SEM (cell line): ENCODE measurements around a stretch of chr4.

DNA sequence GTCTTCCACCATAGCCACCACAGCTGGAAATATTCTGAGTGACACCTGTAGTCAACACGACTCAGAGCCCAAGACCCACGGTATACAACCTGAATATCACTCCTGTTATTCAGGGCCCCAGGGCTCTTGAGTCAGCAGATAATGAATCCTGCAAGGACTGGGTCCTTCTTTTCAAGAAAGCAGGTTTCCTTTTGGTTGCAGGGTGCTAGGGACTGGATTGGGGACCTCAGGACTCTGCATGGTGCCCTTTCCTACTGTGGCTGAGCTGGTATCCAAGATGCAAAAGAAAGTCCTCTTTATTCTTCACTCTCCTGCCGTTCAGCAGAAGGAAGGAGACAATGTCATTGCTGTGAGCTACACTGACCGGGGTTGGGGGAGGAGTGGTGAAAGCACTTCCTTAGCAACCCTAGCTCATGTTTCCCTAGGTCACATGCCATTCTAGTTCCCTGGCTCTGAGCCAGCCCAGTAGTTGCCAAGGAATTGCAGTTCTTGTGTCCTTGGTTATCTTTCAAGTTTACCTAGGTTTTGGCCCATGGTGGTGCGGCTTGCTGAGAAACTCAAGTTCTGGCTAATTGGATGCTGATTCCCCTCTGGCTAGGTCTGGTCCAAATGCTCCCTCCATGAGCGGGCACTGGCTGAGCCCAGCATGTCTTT lies 23.7 kb upstream of the UNC5C start:
- PRO-cap = no peak

DNA sequence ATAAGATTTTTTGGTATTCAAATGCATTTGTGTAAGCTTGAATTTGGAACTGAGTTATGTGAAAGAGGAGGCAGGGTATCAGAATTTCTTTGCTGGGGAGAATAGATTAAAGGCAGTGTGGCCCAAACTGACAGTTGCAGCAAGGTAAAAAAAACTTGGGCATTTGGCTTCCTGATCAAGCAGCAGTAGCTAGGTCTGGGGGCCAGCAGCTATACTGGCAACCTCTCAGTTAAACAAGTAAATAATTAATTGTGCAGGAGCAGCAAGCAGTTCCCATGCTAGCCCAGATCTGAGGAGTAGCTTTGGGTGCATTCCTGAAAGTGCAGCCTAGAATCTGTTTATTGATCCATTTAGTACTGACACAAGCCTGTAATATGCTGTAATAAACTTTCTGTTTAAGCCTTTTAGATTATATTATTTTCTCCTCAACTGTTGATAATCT lies 276.5 kb downstream of the STPG2 start:
- PRO-cap = no peak

- PRO-cap = bidirectional peak, plus-strand start at chr4:98446968, minus-strand start at chr4:98446843
Measured at GRCh38 chr4:98446399-98447142, 185.4 kb downstream of the RAP1GDS1 start.

- PRO-cap = no peak
Measured at GRCh38 chr4:98602517-98602954, 55.9 kb downstream of the TSPAN5 start.

- PRO-cap = no peak
Measured at GRCh38 chr4:98603944-98604313, 54.5 kb downstream of the TSPAN5 start.

DNA sequence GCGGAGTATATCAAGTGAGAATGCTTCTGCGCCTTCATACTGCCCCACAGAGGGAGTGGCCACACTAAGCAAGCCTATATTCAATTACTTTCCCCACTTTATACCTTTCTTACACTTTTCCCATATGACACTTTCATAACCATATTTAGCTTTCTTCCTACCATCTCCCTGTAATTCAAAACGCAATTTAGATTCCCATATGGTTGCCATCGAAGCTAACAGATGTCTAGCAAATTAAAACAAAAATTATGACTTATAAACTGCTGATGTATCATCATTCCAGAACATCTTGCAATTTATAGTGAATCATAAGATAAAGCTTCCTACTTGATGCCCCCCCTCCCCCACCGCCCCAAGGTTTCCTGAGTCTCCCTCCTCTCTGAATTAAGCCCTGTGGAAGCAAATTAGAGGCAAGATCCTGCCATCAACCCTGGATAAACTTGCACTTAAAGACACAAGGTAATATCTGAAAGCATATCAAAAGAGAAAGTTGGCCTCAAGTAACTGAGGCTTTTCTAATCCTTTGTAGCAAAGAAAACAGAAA lies 5.4 kb downstream of the TSPAN5 start:
- PRO-cap = no peak

GRCh38 chr4:99323550-99324151 lies 2.5 kb upstream of the ADH1B start:
- PRO-cap = no peak

DNA sequence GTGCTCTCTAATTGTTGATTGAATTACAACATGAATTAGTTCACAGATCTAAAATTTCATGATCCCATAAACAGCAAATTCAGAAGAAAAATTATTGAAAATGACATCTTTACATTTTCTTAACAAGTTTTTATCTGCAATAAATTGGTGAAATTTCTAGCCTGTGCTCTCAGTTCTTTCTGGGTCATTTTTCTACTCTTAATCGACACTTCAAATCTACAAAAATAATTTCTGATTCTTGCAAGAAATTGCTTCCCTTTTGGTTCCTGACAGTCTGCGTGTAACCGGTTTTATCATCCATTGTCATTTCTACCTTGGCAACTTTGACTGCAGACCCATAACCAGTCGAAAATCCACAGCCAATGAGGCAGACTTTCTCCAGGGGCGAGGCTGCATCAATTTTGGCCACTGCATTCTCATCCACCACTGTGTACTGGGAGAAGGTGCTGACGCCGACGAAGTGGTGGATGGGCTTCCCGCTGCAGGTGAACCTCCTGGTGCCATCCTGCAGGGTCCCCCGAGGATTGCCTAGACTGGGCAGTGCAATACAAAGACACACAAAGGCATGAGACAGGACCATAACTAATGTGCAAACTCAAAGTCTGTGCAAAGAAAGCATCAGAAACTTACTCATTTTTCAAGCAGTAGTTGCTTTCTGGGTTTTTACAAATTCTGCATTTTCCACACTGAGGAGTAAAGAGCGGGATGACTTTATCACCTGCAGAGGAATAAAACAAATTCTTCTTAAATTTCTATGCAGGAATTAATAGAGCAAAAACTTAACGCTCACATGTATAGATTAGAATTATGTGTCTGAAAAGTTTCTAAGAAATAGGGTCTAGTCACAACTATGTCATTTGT lies 7.8 kb downstream of the ADH1C start:
- PRO-cap = no peak

- PRO-cap = no peak
Measured at GRCh38 chr4:99654206-99654967, 3.2 kb downstream of the C4orf54 start.

DNA sequence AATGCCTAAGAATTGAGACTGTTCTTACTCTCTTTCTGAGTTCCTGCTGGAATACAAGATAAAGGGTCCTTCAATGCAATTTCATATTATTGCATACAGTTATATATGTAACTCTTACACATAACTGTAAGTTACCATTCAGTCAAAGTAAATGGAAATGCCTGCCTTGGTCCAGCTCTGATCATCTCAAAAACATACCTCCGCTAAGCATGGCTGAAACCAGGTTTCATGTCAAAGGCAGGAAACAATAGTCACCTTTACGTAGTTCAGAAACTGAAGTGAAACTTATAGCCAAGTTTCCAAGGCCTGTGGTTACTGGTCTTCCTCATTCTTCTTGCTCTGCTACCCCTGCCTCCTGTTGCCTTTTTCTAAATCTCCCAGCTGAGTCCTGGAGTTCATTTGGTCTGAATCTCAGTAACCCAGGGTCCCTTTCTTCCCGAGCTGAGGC lies 30.7 kb downstream of the DAPP1 start:
- PRO-cap = no peak

GRCh38 chr4:99918280-99919210 lies 24.3 kb upstream of the LAMTOR3 start:
- PRO-cap = no peak

DNA sequence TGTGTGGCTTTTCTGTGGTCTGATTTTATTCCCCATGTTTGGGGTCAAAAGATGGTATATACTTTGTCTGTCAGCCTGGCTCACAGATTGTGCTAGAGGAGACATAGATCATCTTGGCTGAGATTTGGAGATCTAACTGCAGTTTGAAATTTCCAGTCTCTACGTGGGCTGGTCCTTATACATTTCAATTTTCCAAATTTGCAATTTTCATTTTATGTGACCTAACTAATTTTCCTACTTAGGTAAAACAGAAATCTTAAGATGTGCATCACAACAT lies 152.5 kb upstream of the DDIT4L start:
- PRO-cap = no peak

DNA sequence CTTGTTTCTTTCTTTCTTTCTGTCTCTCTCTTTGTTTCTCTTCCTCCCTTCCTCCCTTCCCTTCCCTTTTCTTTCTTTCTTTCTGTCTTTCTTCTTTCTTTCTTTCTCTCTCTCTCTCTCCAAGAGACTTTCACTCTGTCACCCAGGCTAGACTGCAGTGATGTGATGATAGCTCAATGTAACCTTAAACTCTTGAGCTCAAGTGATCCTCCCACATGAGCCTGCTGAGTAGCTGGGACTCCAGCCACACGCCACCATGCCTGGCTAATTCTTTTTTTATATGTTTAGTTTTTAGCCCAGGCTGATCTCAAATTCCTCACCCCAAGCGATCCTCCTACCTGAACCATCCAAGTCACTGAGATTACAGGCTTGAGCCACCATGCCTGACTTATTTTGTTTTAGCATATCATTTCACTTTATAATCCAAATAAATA lies 64.3 kb upstream of the EMCN start:
- PRO-cap = no peak

GRCh38 chr4:100895445-100896040 lies 377.7 kb upstream of the EMCN start:
- PRO-cap = no peak

DNA sequence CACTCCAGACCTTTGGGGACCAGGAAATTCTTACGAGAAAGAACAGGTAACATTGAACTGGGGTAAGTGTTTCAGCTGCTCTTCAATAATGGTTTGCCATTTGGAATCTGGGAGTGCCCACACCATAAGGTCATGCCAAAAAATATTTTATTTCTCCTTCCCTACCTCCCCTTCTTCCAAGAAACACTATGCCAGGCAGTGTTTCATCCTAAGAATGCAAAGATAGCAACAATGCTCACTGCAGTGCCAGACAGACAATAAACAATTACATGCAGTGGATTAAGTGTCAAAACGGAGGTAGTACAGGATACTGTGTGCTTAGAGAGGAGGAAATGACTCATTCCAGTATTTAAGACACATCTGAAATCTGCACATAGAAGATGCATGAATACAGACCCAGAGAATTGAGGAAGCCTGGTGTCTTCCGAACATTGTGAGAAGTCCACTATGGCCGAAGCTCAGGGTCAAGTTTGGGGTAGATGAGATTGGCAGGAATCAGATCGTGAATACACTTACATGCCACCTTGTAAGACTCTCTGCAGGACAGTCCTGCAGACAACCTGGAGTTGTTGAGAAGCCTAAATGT lies 326.4 kb downstream of the PPP3CA start:
- PRO-cap = no peak

DNA sequence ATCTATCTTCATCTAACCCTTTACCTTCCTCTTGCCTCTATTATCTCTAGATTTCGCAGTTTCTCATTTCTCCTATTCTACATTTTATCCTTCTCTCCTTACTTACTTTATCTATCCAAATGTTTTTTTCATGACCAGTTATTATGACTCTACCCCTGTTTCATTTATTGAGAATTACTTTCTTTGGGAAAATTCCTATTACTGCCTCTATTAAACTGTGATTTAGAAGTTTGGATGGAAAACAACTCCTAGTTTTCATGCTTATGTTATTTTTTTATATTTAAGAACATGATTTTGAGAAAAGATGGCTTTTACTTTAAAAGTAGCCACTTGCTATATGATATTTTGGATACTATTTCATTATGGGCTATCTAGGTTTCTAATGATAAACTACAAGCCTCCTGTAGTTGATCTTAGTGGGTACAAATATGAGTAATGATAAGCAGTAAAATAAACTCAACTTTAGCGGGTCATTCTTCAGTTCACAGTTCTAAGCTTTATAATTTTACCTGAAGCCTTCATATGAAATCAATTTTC lies 253.1 kb downstream of the PPP3CA start:
- PRO-cap = no peak

DNA sequence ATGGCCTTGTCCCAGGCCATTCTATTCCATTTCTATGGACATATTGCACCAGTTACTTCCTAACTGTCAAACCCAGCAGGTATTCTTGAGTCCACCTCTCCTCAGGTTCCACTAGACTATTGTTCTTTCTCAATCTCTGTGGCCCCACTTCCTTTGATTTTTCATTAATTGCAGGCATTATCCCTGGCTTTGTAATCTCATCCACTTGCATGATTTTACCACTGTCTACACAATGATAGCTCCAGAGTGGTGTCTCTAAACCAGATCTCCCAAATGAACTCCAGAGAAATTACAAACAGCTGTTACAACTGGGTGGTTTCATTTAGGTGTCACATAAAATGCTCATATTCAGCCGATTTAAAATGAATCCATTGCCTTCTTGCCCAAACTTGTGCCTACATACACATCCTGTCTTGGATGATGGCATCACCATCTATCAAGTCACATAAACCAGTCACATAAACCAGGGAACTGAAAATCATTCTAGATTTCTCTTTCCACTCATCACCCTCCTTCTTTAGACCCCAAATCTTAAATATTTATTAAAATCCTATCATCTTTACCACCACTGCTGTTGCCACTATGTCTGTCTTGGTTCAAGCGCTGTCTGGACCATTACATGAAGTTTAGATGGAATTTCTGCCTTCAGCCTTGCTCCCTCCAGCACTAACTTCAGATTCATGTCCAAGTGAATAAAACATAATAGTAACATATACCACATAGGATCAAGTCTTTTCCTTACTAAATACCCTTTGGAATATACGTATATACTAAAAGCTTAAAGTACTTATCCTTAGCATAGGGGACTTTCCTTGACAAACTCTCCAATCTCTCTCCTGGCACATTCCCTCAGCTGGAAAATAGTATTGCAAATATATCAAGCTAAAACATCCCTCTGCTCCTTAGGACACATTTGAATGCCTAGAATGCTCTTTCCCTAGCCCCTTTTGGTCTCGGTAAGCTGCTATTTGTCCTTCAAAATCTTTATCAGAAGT lies 203.5 kb downstream of the PPP3CA start:
- PRO-cap = no peak

DNA sequence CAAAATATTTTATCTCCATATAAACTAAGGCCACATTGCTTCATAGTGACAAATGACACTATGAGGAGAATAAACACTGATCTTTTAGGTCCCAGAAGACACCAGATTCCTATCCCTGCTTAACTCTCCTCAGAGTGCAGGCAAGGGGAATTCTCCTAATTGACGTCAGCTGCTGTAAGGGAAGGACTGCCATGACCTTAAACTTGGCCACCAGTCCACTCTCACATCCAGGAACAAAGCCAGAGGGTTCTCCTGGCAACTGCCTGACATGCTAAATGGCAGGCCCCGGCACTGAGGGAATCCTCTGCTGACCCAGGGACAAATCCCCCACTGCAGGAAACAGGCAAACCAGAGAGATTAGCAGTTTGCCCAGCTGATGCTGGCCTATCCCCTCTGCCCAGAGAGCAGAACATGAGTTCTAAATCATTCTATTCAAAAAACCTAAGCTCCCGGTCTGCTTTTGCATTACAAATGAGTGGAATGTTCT lies 155.7 kb downstream of the PPP3CA start:
- PRO-cap = no peak

DNA sequence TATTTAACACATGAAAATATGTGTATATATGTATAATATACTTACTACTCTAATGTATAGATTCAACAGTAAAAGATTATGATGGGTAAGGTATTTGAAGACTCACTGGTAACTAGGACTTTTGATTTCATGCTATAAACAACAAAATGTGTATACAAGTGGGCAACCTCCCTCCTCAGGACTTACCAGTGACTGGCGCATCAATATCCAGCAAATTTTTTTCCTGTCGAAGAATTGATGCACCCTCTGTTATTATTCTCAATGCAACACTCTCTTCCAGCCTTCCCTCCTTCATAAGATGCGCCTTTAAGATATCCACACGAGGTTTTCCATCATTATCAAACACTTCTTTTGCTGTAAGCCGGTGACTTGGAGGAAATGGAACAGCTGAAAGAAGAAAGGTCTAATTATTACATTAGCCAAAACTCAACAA lies 151.6 kb downstream of the PPP3CA start:
- PRO-cap = no peak

DNA sequence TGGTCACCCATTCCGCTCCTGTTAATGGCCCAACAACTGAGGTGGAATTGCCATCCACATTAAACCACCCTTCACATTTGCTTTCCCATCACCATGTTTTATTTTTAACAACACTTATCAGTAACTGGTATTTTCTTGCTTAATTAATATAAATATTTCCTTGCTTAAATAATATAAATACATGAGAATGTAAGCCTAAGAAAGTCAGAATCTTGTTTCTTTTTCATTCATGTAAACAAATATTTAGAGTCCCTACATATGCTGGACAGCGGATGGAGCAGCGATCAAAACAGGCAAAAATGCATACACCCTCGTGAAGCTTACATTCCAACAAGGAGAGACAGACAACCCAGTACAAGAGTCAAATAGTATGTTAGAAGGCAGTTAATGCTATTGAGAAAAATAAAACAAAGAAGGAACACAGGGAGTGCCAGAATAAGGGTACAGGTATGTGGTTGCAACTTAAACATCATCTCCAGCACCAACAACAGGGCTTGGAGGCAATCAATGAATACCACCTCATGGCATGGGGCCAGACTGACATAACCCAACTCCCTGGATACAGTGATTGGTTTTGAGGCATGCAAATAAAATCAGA lies 56.9 kb downstream of the PPP3CA start:
- PRO-cap = no peak